Colonic mucosa (tissue), 1 donor: Measurements from ENCODE around the gene SLC48A1.

- PRO-cap, result no peak
Observed at GRCh38 chr12:46374503-46374784, 1.9 kb upstream of the SLC38A2 start.

DNA sequence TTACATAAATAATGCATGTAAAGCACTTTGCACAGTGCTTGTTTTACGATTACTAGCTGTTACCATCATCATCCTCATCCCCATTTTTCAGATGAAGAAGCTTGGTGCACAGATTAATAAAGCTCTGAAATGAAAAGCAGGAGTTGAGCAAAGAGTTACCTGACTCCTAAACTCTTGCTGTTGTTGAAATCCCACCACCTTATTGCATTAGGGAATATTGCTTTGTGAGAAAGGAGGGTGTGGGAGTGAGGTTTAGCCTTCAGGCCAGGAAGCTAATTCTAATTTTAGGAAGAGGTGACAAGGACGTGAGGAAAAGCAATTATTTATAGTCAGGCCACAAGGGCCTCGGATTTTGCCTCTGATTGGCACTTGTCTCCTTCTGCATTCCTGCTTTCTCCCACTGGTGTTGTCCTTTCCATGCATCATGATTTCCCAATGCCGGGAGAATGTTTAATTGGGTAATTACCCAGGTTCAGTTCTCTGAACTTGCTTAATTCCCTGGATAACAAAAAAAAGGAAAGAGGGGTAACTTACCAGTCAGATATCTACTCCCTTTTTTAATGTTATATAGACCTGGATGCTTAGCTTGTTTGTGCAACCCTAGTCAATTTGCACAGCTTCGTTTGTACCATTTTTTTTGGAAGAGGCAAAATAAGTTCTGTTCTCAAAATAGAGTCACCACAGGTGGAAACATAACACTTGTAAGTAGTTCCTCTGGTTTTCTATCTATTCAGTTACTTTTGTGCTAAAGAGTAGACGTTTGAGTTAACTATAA is 38.0 kb upstream of the SLC38A2 start:
- PRO-cap, result no peak

DNA sequence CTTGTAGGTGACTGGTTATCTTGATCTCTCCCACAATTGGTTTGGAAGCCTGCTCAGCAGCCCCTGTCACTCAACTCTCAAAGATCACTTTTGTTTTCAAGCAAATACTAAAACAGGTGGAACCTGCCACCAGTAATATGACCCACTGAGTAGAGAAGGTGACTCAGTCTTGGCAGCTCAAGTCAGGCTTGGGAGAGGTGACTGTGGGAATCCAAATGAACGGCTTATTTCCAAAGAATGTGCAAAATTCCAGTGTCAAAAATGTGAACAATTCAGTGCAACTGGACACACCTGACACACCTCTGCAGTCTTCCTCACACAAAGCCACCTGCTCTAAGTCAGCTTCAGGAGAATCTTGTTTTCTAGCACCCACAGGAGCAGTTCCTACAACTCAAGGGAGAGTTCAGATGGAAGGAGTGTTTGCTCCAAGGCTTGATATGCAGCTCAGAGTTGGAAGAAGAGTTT is 83.3 kb upstream of the SLC38A2 start:
- PRO-cap, result no peak

DNA sequence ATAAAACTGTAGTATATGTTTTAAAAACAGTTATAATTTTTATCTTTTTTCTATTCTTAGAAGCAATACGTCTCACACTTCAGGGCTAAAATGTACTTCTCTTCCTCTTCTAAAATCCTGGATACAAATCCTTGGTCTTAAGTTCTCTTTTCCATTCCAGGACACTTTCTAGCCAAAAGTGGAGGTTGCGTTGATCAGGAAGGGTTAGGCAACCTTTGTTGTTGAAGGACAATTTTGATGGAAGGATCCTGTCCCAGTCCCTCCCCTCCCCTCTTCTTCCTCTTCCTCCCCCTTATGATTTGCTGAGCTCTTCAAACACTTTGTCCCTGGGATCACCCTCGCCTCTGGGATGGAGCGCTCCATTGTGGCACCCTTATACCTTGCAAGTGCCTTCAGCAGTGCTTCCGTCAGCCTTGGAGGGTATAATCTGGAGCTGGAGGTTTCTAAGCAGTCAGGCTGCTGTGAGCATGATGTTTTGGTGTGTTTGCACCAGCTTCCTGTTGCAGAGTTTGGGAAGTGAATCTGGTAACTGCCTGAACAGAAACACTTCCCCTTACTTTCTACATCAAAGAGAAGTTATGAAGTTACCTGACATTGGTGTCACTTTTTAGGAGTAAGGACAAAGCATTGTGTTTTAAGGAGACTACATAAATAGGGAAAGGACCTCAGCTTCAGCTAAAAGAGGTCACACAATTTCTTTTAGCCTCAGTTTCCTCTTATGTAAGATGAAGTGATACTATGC is 87.5 kb upstream of the SLC38A2 start:
- PRO-cap, result no peak

DNA sequence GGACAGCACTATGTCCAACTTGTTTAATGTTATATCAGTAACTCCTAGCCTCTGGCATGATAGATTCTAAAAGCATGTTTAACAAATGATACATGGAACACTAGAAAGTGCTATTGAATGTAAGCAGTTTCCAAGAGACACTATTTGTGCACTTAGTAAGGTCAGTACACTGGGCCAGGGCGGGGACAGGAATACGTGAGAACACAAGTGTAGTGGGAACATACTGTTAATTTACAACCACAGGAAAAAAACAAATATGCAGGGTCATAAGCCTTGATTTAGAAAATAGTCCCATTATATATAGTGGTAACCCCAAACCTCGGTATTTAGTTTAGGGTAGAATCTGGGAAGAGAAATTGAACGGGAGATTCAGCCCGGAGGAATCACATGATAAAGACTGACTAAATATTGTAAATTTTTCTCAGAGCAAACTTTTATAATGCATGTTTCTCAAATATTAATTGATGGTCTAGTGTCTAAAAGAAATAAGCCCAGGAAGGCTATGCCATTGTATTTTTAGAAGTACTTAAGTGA is 89.0 kb upstream of the SLC38A2 start:
- PRO-cap, result no peak

GRCh38 chr12:46507804-46508704 is 135.5 kb upstream of the SLC38A2 start:
- PRO-cap, result no peak

DNA sequence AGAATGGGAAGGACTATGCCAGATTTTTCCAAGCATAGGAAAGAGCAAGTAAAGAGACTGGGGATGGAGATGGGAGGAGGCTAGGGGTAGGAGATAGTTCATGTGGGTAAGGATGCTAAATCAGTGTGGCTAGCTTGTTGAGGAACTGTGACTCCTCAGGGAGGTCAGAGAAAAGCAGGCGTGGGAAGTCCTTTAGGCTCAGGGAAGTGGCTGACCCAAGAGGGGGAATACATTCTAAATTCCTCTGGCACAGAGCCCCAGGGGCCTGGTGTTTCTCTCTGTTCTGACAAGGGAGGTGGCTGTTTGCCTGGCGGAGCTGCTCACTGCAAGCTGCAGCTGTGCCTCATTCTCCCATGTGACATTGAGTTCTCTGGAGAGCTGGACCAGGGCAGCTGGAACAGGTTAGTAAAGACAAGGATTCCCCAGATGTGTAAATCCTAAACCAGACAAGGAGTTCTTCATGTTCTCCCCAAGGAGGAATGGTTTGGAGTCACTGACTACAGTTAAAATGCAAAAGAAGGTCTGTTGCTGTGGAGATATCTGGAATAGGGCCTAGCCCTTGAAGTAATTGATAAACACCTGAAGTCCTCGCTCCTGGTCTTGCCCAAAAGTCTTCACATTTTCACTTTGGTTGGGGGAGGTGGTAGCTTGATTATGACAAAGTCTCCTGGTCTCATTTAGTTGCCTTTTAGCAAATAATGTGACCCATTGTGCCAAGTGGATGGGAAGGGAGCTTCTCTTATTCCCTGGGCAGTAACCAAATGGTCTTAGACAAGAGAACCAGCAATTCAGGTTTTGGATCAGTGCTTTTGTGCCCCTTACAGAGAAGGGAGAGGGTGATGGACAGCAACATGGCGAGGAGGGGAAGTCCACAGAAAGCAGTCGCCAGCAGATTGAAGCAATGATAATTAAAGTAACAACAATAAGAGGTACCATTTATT is 152.4 kb upstream of the SLC38A2 start:
- PRO-cap, result no peak

- PRO-cap, result no peak
Observed at GRCh38 chr12:46585765-46586297, 213.3 kb upstream of the SLC38A2 start.

DNA sequence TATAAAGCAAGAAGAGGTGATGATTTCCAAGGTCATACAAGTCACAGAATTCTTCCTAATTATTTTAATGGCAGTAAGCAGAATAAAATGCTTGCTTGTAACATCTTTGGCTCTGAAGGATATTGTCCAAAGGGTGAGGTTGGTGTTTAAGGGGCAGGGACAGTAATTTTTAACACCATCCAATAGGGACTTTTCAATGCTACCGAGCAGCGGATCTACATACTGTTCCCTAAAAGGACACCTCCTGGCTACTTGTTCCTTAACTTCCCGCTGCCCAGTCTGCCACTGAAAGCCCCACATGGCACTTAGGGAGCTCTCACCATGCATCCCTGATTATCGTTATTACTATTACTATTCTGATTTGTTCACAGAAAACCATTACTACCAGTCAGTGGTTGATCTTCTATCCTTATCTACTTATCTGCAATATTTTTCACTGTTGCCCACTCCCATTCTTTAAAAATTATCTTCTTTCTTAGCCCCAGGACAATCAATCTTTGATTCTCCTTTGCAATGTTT is 4.0 kb upstream of the PCED1B start:
- PRO-cap, result no peak

DNA sequence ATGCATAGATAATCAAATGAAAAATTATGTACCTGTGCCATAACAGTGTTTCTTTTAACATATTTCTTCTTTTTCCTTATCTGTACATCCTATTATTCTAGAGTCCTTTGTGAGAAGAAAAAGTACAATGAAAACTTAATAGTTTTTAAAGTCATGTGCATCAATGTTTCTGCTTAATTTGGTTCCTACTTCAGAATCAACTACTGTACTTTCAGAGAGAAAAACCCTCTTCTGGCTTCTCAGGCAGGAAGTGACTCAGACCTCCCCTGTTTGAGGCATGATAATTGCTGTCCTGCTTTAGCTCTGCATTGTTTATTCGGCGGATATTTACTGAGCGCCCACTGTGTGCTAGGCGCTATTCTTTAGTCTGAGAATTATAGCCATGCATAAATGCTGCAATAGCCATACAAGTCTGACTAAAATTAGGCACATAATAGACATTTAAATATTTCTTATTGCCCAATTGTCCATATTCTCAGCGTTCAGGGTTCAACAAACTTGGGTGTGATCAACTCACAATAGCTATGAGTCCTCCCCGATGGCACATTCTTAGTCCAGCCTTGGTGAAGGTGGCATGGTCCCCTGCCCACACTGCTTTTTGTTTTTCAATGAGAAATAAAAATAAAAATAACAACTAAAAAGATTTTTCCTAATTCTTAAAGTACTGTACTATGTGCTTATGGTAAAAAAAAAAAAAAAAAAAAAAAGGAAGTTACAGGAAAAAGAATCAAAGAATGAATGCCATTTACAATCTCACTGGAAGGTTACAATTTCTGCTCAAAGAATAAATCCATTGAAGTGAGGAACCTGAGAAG is 6.1 kb upstream of the AMIGO2 start:
- PRO-cap, result no peak

GRCh38 chr12:47185229-47185483 is 105.4 kb upstream of the AMIGO2 start:
- PRO-cap, result no peak

DNA sequence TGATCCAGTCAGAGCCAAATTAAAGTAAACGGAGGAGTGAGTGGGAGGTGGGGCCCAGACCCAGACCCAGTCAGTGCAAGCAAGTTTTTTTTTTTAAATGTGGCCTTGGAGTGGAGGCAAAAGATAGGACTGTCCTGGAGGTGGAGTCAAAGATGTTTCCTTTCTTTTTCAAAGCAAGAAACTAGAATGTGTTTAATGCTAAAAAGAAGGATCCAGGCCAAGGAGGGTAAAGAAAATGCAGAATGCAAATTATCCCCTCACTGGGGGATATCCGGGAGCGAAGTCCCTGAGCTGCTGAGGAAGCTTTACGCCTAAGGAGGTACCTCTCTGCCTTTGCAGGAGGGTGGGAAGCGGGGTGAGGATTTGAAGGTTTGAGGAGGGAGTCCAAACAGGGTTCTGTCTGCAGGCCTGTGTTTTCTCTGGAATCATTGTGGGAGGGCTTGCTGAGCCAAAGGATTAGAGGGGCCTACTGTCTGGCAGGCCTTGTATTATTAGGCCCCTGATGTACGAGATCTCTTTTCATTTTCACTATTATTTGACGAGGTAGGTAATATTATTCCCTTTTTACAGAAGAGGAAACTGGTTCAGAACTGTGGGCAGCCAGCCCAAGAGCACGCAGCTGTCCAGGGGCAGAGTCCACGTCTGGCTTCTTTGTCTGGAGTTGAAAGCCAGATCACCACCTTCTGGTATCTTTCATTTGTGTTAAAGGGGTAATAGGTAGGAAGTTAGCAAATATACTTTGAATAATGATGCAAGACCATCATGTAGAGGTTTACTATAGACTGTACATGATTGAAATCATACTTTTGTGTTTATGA is 143.8 kb upstream of the AMIGO2 start:
- PRO-cap, result no peak

- PRO-cap, result unidirectional peak, minus-strand start at chr12:47362324
Observed at GRCh38 chr12:47362046-47362605, 282.4 kb upstream of the AMIGO2 start.

GRCh38 chr12:47707819-47708598 is 2.2 kb upstream of the RPAP3 start:
- PRO-cap, result no peak

- PRO-cap, result no peak
Observed at GRCh38 chr12:47759419-47759707, 683 bp upstream of the RAPGEF3 start.

GRCh38 chr12:47770778-47771404 is 2.1 kb upstream of the SLC48A1 start:
- PRO-cap, result no peak

- PRO-cap, result bidirectional peak, plus-strand start at chr12:47773238, minus-strand start at chr12:47773096; unidirectional peak, plus-strand start at chr12:47773561
Observed at GRCh38 chr12:47772755-47774001, at the start of gene SLC48A1. TSS of gene SLC48A1 (plus strand) at chr12:47773238.

- PRO-cap, result no peak
Observed at GRCh38 chr12:47829660-47830038, 9.9 kb upstream of the HDAC7 start.

GRCh38 chr12:47842944-47843798 is 23.5 kb upstream of the HDAC7 start:
- PRO-cap, result no peak

- PRO-cap, result no peak
Observed at GRCh38 chr12:47868578-47869132, 36.1 kb downstream of the VDR start.